ENCODE results near the gene ATP13A3.

DNA sequence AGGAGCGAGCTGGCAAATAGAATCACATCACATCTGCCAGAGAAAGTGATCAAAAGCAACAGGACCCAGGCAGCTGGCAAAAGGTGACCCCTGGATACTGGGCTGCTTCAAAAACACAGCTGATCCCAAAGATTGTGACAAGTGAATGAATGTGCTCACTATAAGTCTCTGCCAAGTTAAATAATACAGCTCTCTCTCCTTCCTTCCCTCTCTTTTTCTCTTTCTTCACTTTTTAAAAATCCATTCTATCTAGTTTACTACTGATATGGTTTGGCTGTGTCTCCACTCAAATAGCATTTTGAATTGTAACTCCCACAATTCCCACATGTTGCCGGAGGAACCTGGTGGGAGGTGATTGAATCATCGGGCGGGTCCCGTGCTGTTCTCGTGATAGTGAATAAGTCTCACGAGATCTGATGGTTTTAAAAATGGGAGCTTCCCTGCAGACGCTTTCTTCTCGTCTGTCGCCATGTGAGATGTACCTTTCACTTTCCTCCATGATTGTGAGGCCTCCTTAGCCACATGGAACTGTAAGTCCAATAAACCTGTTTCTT, 35.8 kb upstream of the PYDC2 start:
- PRO-cap = no peak

DNA sequence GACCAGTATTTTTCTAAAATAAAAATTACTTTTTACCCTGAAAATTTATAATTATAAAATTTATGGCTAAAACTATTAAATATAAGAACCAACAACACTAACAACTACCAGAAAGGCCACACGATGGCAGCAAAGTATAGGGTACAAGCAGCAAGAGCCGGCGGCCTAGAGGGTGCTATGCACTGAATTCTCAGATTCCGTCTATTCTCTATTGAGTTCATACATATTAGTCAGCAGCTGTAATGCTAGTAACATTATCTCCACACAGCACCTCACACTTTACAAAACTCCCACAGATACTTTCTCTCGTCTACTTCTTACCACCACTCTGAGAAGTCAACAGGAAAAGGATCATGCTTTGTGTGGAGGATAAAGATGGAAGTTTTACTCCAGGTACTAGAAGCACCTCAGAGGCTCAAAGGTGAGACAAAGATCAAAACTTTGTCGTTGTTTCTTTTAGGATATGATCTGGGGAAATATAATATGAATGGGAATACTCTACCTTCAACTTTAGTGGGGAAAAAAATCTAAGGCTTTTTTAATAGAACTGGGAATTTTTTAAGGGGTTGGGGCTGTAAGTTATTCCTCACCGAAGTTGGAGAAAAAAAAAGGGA, 160.5 kb downstream of the FGF12 start:
- PRO-cap = no peak

DNA sequence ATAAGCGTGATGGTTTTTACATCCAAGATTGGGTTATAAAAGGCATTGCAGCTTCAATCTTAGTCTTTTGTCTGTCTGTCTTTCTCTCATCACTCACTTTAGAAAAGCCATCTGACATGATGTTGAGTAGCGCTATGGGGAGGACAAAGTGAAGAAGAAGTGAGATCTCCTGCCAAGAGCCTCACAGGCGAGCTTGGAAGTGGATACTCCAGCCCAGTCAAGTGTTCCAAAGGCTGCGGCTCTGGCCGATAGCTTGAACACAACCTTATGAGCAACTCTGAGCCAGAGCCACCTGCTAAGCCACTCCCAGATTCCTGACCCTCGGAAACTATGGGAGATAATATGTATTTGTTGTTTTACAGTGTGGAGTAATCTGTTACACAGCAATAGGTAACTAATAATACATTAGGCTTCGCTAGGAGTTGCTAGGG, 76.3 kb downstream of the MB21D2 start:
- PRO-cap = no peak

DNA sequence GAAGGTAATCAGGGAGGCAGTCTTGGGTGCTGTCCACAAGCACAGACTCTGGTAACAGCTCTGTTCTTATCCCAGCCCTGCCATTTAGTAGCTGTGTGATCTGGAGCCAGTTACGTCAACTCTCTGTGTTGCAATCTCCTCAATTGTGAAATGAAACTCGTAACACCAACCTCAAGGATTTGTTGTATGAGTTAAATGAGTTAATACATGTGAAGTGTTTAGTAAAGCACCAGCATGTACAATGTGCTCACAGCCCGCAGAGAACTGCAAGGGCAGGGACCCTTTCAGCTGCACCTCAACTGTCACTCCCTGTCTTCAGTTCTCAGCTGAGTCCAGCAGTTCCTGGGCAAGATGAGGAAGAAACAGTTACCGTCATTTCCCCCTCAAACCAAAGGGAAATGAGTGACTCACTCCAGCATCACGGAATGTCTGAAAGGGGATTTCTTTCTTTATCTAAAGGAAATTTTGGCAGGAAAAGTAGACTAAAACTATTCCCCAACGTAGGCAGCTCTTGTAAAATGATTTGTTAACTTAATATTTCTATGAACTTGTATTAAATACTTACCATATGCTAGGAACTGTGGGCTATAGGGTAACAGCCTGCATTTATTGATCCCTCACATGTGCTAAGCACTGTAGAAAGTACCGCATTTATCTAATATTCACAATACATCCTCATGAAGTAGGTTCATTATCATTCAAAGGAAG, 40.0 kb upstream of the MB21D2 start:
- PRO-cap = no peak

GRCh38 chr3:193552847-193553243, 1.9 kb downstream of the ATP13A4 start:
- PRO-cap = no peak

GRCh38 chr3:193593802-193594208, 797 bp downstream of the OPA1 start:
- PRO-cap = no peak

GRCh38 chr3:193878332-193878708, 257.6 kb upstream of the HES1 start:
- PRO-cap = no peak

GRCh38 chr3:193897025-193897654, 238.8 kb upstream of the HES1 start:
- PRO-cap = no peak

DNA sequence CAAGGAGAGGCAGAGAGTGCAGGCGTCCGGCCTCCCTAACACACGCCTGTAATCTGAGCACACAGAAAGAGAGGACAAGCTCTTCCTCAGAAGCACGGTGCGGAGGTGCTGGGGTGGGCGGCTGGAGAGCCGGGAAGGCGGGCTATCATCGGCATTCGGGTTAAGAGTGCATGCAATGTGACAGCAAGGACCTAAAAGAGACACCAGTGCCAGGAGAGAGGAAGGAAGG, 238.1 kb upstream of the HES1 start:
- PRO-cap = no peak

DNA sequence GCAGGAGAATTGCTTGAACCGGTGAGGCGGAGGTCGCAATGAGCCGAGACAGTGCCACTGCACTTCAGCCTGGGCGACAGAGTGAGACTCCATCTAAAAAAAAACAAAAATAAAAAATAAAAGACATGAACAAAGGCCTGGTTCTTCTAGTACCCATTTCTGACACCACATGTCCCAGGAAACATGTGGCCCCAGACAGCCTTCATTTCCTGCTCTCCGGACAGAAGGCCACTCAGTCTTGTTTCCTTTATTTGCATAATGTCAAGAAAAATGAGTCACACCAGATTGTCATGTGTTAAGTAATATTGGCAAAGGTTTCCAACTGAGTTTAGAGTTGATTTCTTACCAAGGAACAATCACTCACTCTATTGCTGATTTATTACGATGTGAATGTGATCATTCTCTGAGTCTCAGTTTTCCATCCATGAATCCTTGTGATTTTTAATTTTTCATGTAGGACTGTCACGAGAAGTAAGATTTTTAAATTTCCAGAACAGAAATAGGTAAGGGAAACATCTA, 130.8 kb upstream of the HES1 start:
- PRO-cap = no peak

DNA sequence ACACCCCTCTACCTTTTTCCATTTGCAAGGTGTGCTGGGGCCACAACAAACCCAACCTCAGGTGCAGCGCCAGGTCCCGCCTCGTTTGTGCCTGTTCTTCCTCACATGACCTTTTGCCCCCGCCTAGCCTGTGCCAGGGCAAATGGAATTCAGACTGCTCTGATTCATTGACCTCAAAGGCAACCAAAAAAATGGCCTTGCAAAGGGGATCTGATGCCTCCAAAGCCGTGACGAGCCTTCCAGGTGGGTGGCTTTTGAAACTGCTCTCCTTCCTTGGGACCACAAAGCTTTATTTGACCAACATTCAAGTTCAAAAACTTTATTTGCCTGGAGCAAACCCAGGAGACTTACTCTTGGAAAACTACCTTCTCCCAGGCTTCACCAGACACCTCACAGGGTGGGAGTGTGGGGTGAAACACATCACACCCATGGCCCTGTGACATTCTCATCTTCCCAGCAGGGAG, 104.0 kb upstream of the HES1 start:
- PRO-cap = no peak

DNA sequence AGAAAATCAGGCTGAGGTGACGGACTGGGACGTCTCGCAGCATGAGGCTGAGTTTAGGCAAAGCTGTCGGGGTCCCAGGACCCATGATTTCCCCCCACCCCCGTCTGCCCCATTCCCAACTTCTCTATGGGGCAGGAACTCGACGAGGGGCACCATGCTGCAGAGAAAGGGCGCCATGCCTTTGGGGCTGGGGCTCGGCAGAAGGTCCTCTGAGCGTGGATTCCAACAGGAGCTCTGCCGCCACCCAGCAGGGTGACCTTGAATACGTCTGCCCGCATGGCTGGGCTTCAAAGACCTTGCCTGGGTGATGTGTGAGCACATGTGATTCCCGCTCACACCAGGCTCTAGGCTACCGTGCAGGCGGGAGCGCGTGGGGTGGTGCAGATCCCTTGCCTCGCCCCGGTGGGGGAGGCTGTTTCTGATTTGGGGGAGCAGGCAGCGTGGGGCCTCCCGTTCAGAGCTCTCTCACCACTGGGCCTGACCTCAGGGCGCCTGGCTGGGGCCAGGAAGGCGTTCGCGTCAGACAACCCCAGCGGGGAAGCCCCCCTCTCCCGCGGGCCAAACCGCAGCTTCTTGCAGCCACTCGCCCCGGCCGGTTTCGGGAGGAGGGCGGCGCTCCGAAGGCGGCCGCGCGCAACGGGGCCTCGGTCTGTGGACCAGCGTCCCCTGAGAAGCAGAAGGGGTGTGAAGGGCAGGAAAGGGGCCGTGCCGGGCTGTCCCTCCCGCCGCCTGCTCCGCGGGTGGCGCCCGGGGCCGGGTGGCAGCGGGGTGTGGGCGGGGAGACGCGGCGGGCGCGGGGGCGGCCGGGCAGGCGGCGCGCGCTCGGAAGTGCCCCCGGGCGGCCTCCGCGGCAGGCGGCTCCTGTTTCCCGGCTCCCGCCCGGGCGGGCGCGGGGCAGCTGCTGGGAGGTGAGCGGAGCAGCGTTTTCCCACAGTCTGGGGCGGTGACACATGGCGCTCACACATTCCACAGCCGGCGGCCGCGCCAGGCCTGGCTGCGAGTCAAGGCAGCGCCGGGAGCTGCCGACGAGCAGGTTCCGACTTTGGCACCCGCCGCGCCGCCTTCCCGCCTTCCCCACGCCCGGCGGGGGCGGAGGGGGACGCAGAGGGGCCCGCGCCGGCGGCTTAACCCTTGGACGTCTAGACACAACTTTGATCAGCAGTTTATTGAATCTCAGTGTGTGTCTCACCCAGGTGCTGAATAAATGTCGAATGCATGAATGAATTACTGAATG, 65.2 kb upstream of the HES1 start:
- PRO-cap = bidirectional peak, plus-strand start at position 868 of the sequence, minus-strand start at position 868 of the sequence

DNA sequence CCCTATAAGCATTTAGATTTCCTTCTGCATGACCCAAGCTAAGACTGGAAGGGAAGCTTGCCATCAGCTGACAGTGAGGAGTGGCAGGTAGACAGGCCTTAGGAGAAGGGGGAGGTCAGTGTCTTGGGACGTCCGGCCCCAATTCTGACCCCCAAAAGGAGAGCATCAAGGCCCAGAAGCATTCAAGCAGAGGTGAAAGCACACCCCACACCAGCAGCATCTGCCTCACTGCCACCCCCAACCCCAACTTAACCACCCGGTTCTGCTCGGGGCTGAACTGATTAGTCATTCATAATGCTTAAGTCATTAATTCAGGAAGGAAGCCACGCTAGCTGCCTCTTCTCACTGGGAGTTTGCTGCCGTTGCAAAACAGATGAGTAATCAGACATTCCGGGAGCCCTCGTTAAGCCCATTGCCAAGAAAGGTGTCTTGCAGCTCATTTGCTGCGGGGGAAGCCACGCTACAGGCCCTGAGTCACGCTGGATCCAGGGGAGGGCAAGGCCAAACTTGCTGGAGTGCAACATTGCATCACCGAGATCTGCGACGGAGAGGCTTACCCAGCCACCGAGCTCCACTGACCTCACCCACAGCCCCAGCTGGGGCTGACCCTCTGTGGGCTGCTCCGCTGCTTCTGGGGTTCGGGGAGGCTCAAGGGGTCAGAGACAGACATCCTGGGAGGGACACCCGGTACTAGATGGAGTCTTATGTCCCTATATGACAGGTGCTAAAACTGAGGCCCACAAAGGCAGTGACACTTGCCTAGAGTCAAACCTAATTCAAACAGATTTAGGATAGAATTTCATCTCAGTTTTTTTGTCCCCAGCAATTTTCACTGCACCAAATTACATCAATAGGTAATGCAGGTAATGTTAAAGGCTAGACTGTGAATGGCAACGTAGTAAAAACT, 46.4 kb upstream of the HES1 start:
- PRO-cap = bidirectional peak, plus-strand start at position 580 of the sequence, minus-strand start at position 244 of the sequence

GRCh38 chr3:194169613-194169889, 33.6 kb downstream of the HES1 start:
- PRO-cap = no peak

GRCh38 chr3:194250785-194251088, 100.4 kb downstream of the CPN2 start:
- PRO-cap = no peak

DNA sequence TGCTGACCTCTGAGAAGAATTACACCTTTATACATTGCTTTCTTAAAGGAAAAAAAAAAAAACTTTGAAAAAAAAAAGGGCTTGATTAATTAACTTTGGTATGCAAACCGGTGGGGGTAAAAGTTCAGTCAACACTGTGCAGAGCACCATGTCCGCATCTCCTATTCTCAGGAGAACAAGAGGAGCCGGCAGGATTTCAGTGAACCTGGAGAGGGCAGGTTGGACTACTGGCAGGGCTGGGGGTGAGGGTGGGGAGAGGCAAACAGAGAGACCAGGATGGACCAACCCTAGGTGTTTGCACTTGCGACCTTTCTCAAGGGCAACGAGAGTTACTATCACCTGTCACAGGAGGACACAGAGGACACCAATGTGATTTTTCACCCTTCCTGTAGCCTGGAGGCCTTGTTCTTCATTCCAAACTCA, 89.7 kb downstream of the CPN2 start:
- PRO-cap = no peak

GRCh38 chr3:194343853-194344344, 7.2 kb downstream of the CPN2 start:
- PRO-cap = no peak

- PRO-cap = no peak
Measured at GRCh38 chr3:194477565-194477873, 9.3 kb downstream of the ATP13A3 start.

GRCh38 chr3:194485306-194485762, 1.5 kb downstream of the ATP13A3 start:
- PRO-cap = no peak

DNA sequence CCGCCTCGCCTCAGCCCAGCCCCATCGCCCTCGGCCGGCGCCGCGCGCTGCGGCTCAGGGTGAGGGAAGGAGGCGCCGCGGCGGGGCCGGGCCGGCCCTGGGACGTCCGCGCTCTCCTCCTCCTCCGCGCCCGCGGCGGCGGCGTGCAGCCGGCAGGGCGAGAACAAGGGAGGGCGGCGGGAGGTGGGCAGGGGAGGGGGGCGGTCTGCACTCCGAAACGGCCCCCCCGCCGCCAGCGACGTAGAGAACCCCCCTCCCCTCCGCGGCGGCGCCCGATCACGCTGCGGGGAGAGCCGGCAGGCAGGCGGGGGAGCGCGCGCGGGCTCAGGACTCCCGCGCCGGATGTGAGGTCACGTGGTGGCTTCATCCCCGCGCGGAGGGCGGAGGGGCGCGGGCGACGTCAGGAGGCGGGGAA, at the start of gene ATP13A3:
TSS of gene ATP13A3 (minus strand) at position 332 of the 415 bp plus-strand sequence.
- PRO-cap = bidirectional peak, plus-strand start outside the sequence, minus-strand start at position 279 of the sequence

Data from ReNcell CX (cell line).